Melanocyte of skin (primary cell): ENCODE measurements around a stretch of chr15.

DNA sequence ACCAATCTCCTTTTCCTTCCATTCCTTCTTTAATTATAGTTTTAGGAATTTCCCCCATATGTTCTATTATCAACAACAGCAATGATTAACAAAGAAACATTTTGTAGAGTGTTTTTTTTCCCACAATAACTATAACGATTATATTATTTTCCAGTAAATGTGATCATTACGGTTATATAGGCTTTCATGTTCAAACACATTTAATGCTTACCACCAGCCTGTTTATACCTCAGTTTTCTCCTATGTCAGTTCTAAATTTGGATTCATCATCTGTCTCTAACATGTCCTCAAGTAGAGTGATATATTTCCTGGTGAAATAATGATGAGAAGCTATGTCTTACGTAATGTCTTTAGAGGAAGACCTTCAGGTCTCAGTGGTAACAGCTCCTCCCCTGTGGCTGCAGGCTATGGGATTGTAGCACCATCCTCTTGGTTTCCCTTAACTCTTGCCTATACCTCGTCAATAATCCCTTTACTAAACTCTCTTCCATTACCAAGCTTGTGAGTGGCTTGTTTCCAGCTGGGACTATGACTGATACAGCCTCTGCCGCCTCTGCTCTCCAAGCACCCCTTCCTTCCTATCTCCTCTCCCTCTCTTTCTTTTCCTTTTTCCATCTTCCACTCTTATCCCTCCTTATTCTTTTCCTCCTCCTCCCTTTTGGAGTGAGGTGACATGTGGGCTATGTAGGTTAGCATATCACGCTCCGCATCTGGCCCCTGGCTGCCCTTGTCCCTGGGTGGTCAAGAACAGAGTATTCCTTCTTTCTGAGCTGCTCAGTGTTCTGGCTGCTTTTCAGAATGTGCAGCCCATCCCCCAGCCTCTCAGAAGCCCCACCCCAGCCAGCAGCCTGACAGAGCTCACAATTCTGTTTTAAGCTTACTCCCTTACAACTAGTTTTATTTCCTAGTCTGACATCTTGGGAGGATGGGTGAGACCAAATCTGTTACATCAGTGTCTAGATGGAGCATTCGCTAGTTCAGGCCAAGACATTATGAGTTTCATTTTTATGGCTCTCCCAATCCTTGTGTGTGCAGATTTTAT lies 89.3 kb downstream of the SKOR1 start:
- CAGE, long polyA plus RNA, 2 experiments = no peak in any of the 2 experiments

- CAGE, long polyA plus RNA, 2 experiments = no peak in any of the 2 experiments
These were observed 90.2 kb downstream of the SKOR1 start for GRCh38 chr15:67915379-67916090.

DNA sequence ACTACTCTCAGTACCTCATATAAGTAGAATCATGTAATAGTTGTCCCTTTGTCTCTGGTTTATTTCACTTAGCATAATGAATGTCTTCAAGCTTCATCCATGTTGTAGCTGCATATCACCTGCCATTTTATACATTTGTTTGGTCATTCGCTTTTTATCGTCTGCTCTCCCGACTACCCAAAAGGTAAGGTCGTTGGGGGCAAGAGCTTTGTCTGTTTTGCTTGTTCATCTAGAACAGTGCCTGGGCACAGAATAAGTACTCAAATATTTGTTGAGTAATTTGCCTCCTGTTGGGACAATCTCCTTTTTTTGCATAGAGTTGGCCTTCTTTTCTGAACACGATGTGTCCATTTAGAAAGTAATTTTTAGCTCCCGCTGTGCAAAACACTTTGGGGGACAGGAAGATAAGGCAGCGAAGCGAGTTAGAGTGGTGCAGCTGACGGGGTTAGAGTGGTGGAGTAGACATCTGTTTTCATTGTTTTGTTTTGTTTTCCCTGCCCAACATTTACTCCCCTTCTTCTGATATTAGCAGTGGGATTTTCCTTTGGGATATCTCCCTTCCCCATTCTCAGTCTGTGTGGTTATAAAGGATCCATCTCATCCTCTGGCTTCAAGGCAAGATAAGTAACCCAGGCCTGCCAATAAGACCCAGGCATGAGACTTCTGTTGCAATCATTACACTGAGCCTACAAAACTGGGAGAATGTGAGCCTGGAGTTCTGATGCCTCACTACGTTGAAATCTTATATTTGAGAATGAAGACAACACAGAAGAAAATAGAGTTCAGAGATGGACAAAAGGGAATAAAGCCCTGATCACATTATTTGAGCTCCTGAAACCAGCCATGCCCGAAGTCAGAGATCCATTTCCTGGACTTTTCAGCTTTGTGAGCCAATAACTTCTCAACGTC lies 98.1 kb downstream of the SKOR1 start:
- CAGE, long polyA plus RNA, 2 experiments = no peak in any of the 2 experiments

DNA sequence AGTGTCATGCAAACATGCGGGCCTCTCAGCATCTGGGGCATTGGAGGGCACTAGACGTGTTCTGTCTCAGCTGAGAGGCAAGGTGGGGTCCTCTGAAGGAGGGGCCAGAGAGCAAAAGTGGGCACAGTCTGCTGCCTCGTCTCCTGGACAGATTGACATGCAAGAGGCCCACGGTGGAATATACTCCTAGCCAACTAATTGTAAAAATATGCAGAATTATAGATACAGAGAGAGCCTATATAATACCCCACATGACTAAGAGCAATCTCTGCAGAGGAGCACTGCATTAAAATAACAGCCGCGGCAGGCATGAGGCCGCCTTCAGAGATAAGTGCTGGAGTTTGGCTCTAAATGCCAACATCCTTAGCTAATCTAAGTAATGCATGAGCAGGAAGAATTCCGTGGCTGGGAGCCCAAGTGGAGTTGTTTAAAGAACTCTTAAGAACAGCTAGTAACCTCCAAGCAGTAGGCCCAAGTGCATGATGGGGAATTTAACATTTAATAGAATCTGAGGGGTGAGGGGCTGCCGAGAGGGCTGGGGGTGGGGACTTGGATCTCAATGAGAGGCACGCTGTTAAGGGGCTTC lies 102.4 kb downstream of the SKOR1 start:
- CAGE, long polyA plus RNA, 2 experiments = no peak in any of the 2 experiments

DNA sequence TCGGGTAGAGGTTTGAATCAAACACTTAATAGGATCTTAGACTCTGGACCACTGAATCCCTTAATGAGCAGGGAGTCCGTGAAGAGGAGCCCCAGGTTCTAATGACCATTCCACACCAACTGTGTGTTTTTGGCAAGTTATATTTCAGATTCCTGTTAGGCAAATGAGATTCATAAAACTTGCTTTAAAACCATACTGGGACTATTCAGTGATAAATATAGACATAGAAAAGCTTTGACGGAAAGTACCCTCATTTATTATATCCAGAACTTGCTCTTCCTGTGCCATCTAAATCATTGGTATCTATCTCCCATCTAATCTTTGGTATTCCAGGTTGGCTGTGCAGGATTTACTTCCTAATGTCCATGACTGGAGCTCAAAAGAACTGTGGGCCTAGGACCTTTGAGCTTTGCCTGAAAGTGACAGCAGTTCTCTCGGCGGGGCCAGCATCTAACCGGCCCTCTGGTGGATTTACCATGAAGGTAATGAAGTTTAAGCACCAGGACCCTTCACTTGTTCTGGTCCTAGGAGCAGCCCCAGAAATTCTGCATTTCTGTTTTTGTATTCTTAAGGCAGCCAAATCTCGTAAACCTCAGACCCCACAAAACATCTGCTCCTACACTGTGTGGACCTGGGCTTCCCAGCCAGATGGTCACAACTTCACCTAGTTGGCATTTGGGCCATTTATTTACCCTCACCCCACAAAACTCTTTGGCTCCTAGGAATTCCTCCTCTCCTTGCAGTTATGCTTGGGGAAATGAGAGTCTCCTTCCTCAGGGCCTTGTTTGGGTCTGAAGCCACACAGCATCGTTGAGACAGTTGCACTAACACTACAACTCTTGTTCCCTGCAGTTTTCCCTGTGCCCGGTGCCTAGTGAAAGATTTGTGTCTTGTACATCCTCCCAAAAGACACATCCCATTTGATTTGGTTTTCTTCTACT lies 13.0 kb downstream of the CALML4 start:
- CAGE, long polyA plus RNA, 2 experiments = no peak in any of the 2 experiments

DNA sequence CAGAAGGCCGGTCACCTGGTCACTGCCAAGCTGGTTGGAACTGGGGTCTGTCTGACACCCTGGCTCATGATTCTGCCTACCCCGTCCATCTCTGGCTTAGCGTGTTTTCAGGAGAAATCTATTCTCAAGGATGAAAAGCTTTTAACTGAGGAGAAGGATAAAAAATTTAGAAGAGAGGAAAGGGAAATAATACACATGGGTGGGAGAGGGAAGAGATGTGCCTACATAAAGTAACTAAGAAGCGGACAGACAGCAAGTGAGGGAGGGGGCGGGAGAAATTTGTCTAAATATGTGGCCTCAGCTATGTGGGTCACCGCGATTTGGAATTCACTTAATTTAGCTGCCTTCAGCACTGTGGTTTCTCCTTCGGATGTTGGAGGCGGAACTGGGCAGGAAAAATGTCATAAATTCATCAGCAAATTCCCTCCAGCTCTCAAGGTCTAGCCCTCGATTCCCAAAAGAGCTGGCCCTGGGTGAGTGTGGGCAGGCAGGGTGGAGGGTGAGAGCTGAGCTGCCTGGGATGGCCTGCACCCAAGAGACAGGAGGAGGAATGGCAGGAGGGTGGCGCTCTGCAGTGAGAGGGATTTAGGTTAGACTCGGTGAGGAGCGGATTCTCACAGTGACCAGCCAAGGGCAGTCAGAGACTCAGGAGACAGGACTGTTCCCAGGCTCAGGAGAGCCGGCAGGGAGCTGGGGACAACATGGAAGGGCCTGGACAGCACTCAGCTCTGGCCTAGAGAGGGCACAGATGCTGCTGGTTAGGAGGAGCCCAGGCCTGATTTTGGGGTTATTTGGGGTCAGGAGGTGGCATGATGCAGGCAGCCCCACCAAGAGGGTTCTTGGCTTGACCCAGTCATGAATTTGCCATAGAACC lies 57.1 kb downstream of the FEM1B start:
- CAGE, long polyA plus RNA, 2 experiments = no peak in any of the 2 experiments

GRCh38 chr15:68365033-68365774 lies 66.8 kb downstream of the ITGA11 start:
- CAGE, long polyA plus RNA, 2 experiments = no peak in any of the 2 experiments

- CAGE, long polyA plus RNA, 2 experiments = no peak in any of the 2 experiments
These were observed 65.8 kb downstream of the ITGA11 start for GRCh38 chr15:68365930-68366749.

GRCh38 chr15:68673812-68674424 lies 95.1 kb downstream of the CORO2B start:
- CAGE, long polyA plus RNA, 2 experiments = no peak in any of the 2 experiments

DNA sequence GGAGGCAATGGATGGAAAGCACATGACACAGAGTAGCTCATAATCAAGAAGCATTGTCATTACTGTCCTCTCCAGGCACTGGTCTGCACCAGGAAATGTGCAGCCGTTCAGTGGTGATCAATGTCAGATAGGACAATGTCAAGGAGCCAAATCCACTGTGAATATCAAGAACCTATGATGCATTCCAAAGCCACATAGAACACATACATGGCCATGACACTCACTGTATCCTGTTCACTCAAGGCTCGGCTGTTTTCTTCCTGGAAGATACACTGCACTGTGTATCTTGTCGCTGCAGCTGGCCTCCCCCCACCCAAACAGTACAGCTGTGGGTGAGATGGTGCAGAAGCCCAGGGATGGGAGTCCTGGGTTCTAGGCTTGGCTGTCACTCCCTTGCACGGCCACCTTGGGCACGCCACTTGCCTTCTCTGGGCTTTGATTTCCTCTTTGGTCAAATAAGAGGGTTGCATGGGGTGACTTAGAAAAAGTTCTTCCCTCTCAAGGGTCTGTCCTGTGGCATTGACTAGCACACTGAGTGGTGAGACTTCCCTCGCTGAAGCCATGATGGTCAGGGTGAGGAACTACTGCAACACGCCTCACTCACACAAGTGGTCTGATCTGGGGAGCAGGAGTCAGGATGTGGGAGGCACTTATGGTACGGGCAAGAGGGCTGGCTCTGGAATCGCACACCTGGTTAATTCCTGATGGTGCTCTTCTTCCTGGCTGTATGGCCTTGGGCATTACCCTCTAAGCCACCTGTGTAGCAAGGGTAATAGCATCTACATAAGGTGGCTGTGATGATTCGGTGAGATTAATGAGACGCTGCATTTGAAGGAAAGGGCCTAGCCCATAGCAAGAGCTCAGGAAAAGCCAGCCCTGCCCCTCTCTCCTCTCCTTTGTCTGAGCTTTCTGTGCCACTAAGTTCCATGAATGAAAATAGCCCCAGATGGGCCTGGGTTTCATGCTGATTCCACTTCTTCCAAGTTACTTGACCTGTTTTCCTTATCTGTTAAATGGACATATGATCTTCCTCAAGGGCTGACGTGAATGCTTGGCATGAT lies 44.1 kb downstream of the ANP32A start:
- CAGE, long polyA plus RNA, 2 experiments = no peak in any of the 2 experiments

DNA sequence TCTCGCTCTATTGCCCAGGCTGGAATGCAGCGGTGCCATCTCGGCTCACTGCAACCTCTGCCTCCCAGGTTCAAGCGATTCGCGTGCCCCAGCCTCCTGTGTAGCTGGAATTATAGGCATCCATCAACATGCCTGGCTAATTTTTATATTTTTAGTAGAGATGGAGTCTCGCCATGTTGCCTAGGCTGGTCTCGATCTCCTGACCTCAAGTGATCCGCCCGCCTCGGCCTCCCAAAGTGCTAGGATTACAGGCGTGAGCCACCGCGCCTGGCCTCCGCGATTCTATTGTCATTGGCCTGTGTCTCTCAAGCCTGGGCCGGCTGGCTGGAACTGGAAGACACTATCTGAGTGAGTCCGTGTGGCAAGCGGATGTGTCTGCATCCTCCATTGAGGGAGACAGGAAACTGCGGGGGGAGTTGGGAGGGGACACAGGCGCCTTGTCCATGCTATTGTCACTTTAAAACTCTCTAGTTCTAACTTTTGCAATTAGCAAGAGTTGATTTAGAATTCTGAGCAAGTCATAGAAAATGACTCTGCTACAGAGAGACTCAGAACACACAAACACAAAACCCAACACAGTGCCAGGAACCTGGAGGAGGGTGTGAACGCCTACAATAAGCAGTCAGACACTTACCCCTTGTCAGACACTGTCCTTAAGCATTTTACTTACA lies 38.9 kb downstream of the ANP32A start:
- CAGE, long polyA plus RNA, 2 experiments = no peak in any of the 2 experiments

DNA sequence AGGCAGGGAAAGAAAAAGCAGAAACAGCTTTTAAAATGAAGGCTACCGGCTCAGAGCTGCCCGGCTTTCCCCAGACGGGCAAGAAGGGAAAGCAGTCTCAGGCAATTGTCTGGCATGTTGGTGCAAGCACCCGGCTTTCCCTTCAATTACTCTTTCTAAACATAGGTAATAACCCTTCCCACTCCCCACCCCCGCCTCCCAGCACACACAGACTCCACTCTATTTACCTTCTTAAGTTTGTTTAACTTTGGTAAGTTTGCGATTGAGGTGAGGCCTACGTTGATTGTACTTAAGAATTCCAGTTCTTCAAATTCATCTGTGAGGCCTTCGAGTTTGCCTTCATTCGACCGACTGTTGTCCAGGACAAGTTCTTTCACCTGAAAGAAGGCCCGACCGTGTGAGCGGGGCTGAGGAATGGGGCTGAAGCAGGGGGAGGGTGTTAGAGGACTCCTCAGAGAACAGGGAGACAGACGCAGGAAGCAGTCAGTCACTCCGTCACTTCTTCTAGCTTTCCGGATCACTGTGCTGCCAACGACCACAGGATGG lies 33.1 kb downstream of the ANP32A start:
- CAGE, long polyA plus RNA, 2 experiments = no peak in any of the 2 experiments

- CAGE, long polyA plus RNA, 2 experiments = no peak in any of the 2 experiments
These were observed 437 bp upstream of the ANP32A start for GRCh38 chr15:68820954-68821710.

GRCh38 chr15:68821711-68822555 lies 1.2 kb upstream of the ANP32A start:
- CAGE, long polyA plus RNA, 2 experiments = no peak in any of the 2 experiments

DNA sequence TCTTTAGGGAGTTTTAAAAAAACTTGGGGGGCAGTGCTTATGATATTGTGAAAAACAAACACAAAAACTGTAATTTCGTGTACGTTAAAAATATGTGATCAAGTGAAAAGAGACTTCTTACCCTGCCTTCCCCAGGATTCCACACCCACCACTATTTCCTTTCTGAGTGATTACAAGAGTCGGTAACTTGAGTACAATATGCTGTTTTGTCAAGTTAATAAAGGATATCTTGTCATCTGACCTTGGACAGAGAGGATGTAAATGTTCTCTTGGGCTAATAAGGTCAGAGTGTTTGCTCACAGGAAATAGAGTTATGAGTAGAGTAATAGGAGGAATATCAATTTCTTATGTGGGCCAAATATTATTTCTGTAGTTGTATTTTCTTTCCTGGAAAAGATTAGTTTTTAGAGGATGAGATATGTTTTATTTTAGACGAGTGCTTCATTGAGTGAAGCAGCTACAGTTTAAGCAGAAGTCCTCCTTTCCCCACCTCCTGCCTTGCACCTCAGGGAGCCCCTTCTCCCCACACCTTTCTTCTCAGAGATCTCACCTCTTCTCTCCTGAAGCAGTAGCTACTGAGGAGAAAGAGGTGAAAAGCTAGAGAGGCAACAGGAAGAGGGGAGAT lies 68.2 kb downstream of the NOX5 start:
- CAGE, long polyA plus RNA, 2 experiments = no peak in any of the 2 experiments

- CAGE, long polyA plus RNA, 2 experiments = no peak in any of the 2 experiments
These were observed 10.6 kb upstream of the GLCE start for GRCh38 chr15:69149758-69150307.

- CAGE, long polyA plus RNA, 2 experiments = no peak in any of the 2 experiments
These were observed 99.9 kb downstream of the TLE3 start for GRCh38 chr15:69997813-69998209.

- CAGE, long polyA plus RNA, 2 experiments = no peak in any of the 2 experiments
These were observed 74.9 kb downstream of the TLE3 start for GRCh38 chr15:70022809-70023224.

GRCh38 chr15:70069662-70070275 lies 27.9 kb downstream of the TLE3 start:
- CAGE, long polyA plus RNA, 2 experiments = no peak in any of the 2 experiments

GRCh38 chr15:70421029-70421533 lies 323.4 kb upstream of the TLE3 start:
- CAGE, long polyA plus RNA, 2 experiments = no peak in any of the 2 experiments